Left lobe of liver (tissue), 1 donor: ENCODE measurements around a stretch of chr5.

GRCh38 chr5:180466940-180467795 is 27.0 kb upstream of the CNOT6 start:
- PRO-cap: no peak

- PRO-cap: no peak
These were observed 2.6 kb upstream of the MGAT1 start for GRCh38 chr5:180805148-180805643.

DNA sequence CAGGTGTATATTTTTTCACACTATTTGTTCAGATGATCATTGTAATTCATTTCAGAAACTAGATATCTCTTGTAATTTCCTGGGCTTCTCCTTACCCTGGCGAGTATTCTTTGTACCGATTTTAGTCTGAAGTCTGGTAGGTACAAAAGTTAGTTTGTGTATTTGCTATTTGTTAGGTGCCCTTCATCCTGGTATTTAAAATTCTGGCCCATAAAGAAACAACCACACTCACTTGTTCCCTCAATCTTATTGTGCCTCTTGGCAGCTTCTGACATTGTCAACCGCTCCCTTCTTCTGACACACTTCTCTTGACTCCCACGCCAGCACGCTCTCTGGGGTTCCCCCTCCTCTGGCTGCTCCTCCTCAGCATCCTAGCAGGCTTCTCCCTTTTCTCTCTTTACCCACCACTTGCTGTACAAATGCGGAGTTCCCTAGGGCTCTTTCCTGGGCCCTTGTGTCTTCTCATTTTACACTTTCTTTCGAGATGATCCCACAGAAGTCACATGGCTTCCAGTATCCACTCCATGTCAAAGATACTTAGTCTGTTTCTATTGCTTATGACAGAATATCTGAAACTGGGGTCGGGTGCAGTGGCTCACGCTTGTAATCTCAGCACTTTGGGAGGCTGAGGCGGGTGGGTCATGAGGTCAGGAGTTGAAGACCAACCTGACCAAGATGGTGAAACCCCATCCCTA is 11.6 kb upstream of the MGAT1 start:
- PRO-cap: no peak

GRCh38 chr5:180817780-180818288 is 15.2 kb upstream of the MGAT1 start:
- PRO-cap: no peak

- PRO-cap: no peak
These were observed 689 bp upstream of the ZFP62 start for GRCh38 chr5:180861804-180862125.

DNA sequence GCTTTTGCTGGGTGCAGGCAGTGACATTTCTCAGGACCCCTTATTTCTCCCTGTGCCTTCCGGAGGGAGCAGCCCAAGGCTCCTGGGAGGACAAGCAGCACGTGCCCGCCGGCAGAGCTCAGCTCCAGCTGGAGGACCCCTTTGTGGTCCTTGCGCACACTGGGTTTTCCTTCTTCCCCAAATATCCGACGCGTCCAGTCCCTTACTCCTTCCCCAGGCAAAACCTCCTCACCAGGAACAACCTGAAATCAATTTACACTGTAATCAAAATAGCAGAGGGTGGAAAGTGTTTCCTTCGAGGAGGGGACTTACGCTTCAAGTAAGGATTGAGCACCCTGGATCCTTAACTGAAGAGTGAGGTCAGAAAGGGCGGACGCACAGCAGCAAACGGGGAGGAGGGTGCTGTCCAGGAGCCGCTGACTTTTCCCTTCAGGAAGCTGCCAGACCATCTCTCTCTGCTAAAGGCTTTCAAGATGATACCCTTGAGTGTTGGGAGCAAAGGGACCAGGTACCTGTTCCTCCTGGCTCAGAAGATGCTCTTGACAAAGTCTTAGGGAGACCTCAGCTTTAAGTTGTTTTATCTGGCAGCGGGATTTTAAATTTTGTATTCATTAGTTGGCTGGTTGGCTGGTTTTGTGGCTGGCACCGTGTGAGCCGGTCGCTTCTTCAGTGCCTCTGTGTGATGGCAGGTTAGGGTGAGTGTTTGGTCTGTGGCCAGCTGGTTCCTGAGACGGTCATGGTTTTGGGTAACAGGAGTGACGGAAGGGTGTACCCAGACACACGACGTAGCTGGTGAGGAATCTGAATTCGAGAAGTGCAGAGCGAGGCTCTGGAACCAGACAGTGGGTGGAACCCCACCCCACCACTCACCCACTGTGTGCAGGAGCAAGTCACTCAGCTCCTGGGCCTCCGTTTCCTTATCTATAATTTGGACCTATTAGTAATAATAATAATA is 2.4 kb downstream of the BTNL9 start:
- PRO-cap: no peak

- PRO-cap: no peak
These were observed 30.5 kb downstream of the OR2V1 start for GRCh38 chr5:181100331-181100985.

DNA sequence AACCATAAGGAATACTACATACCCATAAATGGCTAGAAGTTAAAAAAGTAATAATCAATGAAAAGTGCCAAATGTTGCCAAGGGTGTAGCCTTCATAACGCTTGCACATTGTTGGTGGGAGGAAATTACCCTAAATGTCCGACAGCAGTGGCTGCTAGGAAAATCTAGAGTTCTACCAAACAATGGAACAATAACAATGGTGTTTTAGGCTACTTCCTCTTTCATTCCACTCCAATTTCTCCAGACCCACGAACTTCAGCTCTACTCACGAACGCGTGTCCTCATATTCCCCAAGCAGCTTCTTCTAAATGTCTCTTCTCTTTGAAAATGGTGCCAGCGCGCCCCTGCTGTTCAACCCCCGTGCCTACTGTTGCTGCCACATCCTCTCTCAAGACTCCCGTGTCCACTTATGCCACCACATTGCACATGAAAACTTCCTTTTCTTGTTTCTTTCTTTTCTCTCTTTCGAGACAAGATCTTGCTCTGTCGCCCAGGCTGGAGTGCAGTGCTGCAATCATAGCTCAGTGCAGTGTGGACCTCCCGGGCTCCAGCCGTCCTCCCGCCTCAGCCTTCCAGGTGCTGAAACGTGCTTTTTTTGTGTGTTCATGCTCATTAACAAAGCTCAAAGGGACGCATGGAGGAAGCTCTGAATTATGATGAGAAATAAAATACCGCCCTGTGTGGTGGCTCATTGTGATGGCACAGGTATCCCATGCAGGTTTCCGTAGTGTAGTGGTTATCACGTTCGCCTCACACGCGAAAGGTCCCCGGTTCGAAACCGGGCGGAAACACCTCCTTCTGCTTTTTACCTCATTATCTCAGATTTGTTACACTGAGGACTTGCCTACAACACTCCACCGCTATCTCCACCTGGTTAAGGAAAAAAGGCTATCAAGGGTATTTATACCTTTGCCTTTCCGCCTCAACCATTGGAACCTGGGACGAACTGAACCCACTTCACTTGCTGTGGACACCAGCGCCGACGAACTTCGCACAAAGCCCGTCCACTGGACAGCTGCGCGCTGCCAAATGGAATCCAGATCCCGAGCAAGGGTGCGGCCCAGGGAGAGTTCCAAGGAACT is 25.9 kb downstream of the OR2V2 start:
- PRO-cap: no peak

DNA sequence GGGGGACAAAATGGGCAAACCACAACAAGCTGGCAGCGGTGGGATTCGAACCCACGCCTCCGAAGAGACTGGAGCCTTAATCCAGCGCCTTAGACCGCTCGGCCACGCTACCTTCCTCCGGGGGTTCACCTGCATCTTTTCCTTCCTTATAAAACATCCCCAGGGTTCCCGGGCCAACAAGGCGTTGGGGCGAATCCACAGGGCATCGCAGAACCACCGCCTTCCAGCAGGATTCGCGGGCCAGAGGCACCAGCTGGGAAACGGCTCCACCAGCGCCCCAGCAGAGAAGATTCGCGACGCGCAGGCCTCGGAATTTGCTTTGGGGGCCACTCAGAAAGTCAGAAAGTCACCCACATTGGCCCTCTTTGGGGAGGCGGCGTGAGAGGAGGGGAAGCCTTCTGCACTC is 26.6 kb downstream of the OR2V2 start:
- PRO-cap: no peak

GRCh38 chr5:181186970-181187870 is 17.8 kb downstream of the TRIM7 start:
- PRO-cap: unidirectional peak, plus-strand start at chr5:181187696

DNA sequence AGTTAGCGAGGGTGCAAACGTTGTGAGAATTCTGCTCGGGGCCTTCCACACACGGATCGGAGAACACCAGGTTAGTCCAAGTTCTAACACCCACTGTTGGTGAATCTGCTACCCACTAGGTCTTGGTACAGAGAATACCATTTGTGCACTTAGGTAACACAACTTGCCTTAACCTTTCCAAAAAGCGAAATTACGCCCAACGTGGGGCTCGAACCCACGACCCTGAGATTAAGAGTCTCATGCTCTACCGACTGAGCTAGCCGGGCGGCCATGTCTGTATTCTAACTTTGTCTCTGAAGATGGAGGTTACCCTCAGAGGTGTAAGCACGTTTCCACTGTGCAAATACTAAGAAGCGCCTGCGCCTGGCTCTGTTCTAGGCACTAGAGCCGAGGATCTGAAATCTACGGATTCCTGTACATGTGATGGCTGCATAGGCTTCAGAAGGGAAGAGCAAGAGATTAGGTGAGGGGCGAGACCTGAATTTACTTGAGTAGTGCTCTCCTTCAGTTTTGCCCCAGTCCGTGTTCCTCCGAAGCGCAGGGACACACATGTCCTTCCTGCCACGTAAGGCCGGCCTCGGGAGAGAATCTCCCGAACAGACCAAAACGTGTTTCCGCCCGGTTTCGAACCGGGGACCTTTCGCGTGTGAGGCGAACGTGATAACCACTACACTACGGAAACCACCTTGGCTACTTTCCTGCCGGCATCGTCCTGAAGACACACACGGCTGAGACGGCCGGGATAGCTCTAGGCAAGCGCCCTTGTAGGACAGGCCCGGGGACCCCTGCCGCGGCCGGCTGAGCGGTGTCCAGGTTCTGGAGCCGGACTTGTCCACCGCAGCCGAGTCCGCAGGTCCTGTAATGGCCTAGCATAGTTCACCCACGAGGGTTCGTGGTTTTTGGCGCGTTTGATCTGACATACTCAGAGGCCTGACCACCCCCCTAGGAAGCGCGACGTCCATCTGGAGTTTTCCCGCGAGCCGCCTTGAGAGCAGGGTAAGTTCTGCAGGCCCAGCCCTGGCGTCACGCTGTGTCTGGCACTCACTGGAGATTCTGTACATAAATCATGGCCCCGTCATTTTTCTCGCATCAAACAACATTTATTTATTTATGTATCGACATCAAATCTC is 930 bp upstream of the TRIM41 start:
- PRO-cap: unidirectional peak, minus-strand start at position 272 of the sequence

DNA sequence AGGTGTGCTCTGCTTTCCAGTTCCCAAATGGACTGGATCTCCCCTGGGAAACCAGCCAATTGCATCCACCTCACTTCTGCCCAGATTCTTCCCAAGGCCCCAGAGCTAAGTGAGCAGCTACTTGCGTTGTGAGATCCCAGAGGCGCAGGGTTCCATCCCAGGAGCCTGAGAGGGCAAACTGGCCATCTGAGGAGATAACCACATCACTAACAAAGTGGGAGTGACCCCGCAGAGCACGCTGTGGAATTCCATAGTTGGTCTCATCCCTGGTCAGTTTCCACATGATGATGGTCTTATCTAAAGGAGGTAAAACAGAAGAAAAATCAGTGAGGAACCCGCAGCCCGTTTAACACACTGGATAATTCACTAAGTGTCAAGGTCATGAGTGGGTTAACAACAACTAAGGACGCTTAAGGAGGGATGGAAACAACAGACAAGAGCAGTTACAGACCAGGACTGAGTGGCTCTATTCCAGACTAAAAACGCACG is 1.6 kb downstream of the RACK1 start:
- PRO-cap: no peak

DNA sequence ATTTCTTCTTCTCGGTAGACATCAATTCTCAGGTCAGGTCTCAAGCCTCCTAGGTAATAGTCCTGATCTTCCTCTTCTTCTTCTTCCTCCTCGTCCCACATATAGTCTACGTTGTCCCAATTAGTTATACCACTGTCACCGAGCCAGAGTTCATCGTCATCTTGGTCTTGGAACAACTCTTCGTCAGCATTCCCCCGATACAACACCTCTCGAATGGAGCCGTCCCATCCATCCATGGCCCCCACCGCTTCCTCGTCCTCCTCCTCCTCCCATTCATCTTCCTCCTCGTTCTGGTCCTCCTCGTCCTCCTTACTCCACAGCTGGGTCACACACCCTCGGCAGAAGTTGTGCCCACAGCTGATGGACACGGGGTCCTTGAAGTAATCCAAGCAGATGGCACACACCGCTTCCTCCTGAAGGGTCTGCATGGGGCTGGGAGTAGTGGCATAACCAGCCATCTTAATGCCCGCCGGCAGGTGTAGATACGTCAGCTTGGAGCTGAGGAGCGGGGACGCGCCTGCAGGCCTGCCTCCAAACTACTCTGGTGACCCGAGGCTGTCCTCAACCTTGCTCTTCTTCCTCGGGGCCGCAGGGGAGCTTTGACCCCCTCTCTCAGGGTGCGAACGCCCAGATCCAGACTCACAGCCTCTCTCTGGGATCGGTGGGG is 454 bp downstream of the TRIM52 start:
- PRO-cap: no peak